Kidney epithelial cell (primary cell): ENCODE measurements around the gene PDHB.

GRCh38 chr3:57956871-57957286, 51.3 kb upstream of the FLNB start:
- RAMPAGE, long total RNA: no peak
- RRBS: no CpG with 5 or more reads among the region's 2 CpGs

GRCh38 chr3:58012756-58013099, 4.5 kb downstream of the FLNB start:
- RAMPAGE, long total RNA: no peak
- RRBS: no CpG with 5 or more reads among the region's 3 CpGs

DNA sequence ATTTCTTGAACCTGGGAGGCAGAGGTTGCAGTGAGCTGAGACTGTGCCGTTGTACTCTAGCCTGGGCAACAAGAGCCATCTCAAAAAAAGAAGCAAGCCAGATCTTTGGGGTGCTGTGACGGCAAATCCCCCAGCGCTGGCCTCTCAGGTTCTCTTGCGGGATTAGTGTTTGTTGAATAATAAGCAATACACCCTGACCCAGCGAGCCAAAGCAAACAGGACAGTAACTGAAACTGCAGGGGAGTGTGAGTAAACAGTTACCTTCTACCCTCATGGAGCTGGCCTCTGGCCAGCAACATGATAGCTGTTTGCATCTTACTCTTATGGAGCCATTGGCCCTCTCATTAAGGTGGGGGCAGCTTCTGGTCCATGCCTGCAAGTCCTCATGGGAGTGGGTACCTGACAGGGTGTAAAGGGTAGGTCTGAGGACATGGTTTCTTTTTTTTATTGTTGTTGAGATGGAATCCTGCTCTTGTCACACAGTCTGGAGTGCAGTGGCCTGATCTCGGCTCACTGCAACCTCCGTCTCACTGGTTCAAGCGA, 31.9 kb downstream of the FLNB start:
- RAMPAGE, long total RNA: no peak
- RRBS: no CpG with 5 or more reads among the region's 8 CpGs

DNA sequence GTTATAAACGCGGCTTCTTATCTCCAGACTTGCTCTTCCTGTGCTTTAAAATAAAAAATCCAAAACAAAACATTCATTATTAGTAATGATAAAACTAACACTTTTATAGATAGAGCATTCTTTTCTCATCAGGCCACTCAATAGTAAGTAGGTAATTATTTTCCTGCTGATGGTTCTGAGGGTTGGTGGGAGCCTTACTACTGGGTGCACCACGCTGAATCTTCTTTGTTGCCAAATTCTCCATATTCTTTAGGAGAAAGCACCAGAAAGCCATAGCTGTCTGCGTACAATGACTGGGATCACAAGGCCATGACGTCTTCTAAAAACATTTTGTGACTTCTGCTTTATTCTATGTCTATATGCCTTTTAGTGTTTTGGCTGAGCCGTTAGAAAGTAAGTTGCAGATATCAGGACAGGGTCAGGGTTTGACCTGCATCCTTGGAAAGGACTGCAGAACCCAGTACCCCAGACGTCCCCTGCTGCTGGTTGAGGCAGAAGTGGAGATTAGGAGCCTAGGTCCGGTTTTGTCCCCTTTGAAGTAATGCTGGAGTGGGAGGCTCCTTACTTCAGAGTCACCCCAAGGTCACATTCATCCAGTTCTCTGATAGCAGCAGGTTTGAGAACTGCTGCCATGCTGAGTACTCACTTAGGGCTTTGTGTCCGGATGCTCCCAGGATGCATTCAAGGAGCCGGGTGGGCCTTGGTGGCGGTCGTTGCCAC, 95.6 kb downstream of the DNASE1L3 start:
- RAMPAGE, long total RNA: no peak
- RRBS: no CpG with 5 or more reads among the region's 12 CpGs

DNA sequence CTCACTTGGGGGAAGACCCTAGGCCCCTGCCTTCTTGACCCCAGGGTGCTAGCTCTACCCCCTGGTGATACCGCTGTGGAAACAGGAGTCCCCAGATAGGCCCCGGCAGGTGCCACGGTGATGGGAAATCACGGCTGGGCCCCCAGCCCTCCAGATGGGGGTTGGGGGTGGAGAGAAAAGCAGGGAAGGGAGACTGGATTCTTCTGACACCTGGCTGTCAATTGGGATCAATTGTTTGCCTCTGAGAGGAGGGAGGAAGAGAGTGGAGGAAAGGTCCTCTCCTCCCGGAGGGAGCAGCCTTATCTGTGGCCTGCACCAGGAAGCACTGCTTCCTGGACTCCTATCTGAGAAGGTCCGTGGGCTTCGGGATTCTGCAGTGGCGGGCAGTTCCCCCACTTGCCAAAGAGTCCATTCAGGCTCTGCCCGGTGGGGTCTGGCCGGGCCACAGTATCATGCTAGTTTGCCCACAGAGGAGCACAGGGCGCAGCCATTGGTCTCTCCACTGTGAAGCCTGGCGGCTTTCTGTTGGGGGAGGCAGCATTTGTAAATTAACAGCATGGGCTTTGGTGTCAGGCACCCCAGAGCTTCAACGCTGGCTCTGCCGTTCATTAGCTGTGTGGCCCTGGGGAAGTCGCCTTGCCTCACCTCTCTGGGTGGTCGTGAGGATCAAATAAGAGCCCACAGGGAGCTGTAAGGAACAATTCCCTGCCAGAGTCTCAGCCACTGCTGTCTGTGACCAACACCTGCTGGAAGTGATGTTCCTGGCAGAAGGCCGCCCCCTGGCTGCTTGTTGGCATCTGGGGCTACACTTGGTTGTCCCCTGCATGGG, 37.3 kb downstream of the DNASE1L3 start:
- RAMPAGE, long total RNA: no peak
- RRBS: no CpG with 5 or more reads among the region's 17 CpGs

DNA sequence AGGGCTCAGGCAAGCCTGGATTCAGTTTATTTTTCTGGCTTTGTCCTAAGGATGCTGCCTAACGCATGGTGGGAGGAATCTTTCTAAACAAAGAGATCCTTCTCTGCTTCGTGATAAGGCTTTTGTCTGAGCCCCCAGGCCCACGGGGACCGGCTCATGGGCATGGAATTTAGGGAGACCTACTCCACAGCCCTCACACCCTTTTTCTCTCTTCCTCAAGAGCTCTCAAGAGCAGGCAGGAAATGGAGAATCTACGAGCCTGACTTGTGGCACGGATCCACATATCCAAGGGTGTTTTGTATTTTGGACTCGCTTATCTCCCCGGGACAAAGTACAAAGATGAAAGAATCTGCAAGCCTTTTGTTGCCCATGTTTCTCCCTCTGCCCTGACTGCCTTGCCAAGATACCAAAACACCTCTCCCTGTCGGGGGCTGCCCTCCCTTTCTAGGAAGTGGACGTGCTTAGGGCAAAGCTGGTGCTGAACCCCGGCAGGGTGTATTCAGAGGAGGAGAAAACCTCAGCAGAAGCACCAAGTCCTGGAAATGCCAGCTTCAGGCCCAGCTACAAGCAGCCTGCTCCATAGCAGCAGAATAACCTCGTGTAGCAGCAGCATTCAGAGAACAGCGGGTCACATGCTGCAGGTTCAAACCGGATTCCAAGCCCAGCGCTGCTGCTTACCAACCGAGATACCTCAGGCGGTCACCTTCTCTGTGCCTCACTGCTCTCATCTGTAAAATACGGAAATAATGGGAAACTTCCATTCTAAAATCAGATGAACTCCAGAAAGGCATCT, 35.3 kb downstream of the DNASE1L3 start:
- RAMPAGE, long total RNA: no peak
- RRBS: no CpG with 5 or more reads among the region's 18 CpGs

DNA sequence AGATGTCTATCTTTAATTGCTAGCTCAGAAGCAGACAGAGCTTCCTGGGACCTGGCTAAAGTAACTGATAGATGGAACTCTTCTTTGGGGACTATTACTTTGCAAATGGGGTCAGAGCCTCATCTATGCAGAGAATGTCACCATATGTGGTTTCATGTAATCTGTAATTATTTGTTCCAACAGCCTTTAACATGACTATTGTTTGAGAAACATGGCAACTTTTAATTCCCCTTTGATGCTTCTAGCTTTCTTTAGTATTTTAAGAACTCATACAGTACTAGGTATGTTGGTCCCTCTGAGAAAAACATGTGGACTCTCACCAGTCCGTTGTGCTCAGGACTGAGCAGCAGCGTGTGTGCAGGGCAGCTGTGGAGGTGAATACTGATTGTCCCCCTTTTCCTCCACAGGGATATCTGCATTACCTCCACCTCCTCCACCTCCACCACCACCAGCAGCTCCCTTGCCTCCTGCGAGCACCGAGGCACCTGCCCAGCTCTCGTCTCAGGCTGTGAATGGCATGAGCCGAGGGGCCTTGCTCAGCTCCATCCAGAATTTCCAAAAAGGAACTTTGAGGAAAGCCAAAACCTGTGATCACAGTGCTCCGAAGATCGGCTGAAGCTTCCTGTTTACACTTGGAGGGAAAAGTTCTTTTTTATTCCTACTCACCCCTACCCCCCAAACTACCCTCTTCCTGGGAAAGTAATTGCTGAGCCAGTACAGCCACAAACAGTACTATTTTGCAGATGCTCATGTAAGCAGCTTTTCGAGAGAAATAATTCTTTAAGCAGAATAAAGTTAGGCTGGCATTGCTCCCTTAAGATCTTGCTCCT, 9.1 kb downstream of the PDHB start:
- RAMPAGE, long total RNA: no peak
- RRBS: no CpG with 5 or more reads among the region's 9 CpGs

- RAMPAGE, long total RNA: start-site peak on the minus strand at chr3:58433816-58433832, 637 and 247 reads in 2 replicates
- RRBS: under 1% methylated on average over 19 of the region's 69 CpGs
Measured at GRCh38 chr3:58433252-58434327, at the start of gene PDHB. TSS of gene PDHB (minus strand) at chr3:58433832.

DNA sequence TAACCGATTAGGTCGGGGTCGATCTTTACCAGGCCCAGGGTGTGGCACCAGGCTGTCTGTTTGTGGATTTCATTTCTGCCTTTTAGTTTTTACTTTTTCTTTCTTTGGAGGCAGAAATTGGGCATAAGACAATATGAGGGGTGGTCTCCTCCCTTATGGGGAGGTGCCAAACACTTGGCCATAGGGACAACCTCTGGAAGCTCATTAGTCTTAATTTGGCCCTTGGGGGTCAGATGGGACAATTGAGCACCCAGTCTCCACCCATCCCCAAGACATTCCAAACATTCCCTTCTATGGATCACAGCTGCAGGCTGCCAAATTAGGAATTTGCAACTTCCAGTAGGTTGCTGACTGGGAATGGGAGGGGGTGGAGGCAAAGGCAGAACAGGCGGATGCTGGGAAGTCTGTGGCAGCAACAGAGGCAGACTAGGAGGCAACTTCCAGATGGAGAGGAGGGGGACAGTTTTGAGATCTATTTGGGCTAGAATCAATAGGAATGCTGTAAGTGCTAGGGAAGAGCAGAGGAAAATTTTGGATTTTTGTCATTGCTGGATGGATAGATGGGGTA, 1.3 kb upstream of the PDHB start:
- RAMPAGE, long total RNA: no peak
- RRBS: no CpG with 5 or more reads among the region's 4 CpGs

DNA sequence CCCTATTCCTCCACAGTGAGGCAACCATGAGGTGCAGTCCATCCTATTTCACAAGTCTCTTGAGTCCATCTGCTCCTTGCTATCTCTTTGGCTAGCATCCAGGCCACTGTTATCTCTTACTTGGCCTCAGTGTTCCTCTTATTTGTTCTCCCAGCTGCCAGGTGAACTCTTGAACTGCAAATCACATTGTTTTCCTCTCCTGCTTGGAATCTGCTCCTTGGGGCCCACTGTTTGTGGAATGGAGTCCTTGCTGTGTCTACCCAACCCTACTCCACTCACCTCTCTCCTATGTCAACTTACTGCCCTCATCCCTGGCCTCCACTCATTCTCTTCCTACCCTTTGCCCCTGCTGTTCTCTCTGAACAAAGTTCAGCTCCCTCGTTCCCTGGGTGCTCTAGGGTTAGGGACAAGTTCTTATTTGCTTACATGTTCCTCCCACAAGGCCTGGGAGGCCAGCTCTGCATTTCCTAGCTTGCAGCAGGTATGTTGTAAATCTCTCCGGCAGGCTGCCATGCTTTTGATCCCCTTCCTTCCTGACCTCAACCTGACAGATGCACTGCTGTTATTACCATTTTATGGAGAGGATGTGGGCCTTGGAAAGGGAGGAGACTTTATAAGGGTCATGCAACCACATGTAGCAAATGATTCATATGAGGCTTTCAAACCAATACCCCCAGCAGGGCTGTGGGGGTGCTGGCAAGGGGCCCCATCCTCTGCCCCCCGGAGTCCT, 991 bp downstream of the ACOX2 start:
- RAMPAGE, long total RNA: no peak
- RRBS: no CpG with 5 or more reads among the region's 3 CpGs

GRCh38 chr3:58569474-58570159, 7.6 kb downstream of the FAM107A start:
- RAMPAGE, long total RNA: no peak
- RRBS: 93% methylated on average over 4 of the region's 16 CpGs

DNA sequence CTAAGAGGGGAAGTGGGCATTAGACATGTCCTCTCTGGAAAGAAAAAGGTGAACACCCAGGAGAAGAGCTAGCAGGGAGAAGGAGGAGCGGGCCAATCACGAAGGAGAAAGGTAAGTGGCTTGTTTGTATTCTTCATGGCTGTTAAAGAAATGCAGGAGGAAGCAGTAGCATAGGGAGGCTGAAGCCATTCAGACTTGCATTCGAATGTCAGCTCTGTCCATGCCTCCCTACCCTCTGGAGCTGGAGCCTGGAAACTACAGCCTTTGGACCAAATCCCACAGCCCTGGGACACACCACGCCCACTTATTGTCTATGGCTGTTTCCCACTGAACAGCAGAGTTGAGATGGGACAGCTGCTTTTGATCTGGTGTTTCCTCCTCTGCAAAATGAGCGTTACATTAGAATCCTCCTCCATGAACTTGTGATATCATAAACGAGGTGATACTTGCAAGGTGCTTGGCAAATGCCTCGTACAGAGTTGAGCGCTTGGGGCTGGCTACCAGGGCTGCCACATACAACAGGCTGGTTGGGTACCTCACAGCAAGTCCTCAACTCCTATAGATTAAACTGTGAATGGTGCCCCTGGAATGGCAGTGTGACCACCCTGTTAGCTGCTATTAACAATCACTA, 3.5 kb downstream of the FAM107A start:
- RAMPAGE, long total RNA: no peak
- RRBS: no CpG with 5 or more reads among the region's 8 CpGs

GRCh38 chr3:58581146-58581883, 4.1 kb upstream of the FAM107A start:
- RAMPAGE, long total RNA: no peak
- RRBS: no CpG with 5 or more reads among the region's 9 CpGs

DNA sequence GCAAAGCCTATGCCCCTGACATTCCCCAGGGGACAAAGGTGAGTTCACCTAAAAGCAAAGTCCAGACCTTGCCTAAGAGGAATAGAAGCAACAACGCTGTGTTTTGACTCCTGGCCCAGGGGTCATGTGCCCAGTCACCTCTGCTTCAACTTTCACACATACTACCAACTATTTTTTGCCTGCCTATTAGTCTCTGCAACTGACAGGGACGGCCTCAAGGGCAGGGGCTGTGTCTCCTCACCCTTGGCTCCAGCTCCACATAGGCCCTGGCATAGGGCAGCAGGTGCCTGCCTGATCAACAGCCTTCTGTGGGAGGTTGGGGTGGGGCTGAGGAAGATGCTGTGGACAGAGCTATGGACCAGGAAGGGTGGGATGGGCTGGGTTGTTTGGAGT, 41.9 kb downstream of the FAM3D start:
- RAMPAGE, long total RNA: no peak
- RRBS: no CpG with 5 or more reads among the region's 2 CpGs

DNA sequence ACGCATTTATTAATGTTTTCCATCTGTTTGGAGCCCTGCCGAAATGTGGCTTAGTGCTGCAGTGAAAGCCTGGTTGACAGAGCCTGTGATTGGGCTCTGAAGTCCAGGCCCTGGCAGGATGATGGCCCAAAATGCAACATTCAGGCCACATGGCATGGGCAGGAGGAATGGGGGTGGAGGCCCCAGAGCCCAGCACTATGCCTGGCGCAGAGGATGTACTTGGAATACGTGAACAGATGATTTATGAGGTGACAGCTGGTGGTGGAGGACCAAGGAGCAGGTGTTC, 37.4 kb downstream of the FAM3D start:
- RAMPAGE, long total RNA: no peak
- RRBS: no CpG with 5 or more reads among the region's 4 CpGs

DNA sequence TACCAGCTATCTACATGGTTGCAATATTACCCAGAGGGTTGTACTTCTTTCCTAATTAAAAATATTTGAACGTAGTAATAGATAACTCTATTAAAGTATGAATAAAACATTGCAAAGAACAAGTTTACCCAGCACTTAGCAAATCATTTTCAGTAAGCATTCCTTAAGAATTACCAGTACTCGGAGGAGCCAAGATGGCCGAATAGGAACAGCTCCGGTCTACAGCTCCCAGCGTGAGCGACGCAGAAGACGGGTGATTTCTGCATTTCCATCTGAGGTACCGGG, 175.3 kb upstream of the FAM3D start:
- RAMPAGE, long total RNA: no peak
- RRBS: no CpG with 5 or more reads among the region's 9 CpGs

GRCh38 chr3:58842459-58843046, 176.0 kb upstream of the FAM3D start:
- RAMPAGE, long total RNA: no peak
- RRBS: no CpG with 5 or more reads among the region's 19 CpGs

DNA sequence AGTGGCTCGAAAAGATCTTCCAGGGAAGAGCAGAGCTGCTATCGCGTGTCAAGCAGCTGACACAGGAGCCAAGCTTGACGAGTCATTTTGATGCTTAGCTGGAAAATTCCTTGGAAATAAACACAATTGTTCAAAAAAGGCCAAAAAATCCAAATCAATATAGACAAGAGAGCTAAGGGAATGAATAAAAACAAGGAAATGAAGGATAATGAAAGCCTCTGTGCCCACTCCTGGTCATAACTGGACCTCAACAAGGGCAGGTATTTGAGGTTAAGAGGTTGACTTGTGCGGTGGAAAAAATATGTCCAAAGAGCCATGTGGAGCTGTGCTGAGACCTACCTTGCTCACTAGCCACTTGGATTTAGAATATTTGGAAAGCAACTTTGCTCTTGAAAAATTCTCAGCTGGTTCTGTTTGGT, 318.6 kb upstream of the CFAP20DC start:
- RAMPAGE, long total RNA: no peak
- RRBS: no CpG with 5 or more reads among the region's 5 CpGs

DNA sequence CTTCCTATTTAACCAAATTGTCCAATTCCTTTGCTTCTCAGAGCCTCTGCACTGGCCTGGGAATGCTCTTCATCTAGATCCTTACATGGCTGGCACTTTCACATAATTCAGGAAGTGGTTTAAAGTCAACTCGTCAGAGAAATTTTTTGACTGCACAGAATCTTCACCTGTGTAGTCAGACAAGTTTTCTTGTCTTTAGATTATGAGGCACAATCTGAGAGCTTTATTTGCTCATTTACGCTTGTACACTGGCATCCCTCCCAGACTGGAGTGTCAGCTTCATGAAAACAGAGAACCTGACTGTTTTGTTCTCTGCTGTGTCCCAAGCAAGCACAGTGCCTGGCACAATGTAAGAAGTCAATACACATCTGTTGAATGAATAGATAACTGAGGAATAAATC, 846.1 kb upstream of the CFAP20DC start:
- RAMPAGE, long total RNA: no peak
- RRBS: no CpG with 5 or more reads among the region's 2 CpGs

- RAMPAGE, long total RNA: no peak
- RRBS: no CpG with 5 or more reads among the region's 3 CpGs
Measured at GRCh38 chr3:60010291-60010663, 960.5 kb upstream of the CFAP20DC start.